Esophagus muscularis mucosa (tissue), 4 donors: ENCODE results near the genes TAS1R3, ATAD3A and CDK11B.

GRCh38 chr1:1318269-1318840 lies 6.1 kb downstream of the INTS11 start:
- PRO-cap, result no peak
- RAMPAGE, long total RNA, 4 experiments, result no peak in any of the 4 experiments

DNA sequence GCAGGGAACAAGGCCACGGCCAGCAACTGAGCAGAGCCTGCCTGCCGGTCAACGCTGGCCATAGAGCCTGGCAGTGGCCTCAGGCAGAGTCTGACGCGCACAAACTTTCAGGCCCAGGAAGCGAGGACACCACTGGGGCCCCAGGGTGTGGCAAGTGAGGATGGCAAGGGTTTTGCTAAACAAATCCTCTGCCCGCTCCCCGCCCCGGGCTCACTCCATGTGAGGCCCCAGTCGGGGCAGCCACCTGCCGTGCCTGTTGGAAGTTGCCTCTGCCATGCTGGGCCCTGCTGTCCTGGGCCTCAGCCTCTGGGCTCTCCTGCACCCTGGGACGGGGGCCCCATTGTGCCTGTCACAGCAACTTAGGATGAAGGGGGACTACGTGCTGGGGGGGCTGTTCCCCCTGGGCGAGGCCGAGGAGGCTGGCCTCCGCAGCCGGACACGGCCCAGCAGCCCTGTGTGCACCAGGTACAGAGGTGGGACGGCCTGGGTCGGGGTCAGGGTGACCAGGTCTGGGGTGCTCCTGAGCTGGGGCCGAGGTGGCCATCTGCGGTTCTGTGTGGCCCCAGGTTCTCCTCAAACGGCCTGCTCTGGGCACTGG lies at the start of gene TAS1R3:
TAS1R3 (plus strand) TSS at position 209 of the 598 bp plus-strand sequence.
- PRO-cap, result no peak
- RAMPAGE, long total RNA, 4 experiments, result no peak in any of the 4 experiments

DNA sequence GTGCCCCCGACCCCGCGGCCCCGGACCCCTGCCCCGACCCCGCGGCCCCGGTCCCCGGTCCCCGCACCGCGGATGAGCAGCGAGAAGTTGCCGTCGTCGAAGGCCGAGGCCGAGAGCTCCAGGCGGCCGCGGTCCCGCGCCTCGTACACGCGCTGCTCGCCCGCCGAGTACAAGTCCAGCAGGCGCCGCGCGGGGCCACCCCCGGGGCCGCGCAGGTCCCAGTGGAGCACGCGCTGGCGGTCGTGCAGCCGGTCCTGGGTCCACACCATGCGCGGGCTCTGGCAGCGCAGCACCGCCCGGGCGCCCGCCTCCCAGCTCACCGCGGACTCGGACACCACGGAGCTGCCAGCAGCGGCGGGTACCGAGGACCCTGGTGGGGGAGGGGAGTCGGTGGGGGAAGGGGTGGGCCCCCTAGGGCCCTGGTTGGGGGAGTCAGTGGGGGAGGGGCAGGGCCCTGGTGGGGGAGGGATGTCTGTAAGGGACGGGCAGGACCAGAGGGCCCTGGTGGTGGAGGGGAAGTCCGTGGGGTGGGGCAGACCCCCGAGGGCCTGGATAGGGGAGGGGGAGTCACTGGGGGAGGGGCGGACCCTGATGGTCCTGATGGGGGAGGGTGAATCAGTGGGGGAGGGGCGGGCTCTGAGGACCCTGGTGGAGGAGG lies 2.8 kb downstream of the MXRA8 start:
- PRO-cap, result unidirectional peak, plus-strand start at position 224 of the sequence
- RAMPAGE, long total RNA, 4 experiments, result no peak in any of the 4 experiments

DNA sequence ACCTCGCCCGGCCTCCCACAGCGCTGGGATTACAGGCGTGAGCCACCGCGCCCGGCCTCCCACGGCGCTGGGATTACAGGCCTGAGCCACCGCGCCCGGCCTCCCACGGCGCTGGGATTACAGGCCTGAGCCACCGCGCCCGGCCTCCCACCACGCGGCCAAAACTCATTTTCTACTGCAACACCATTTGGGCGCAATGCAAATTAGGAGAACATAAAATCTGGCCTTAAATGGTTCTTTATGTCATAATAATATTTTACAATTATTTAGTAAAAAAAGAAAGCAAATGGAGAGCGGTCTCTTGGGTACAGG lies 10.4 kb upstream of the AURKAIP1 start:
- PRO-cap, result no peak
- RAMPAGE, long total RNA, 4 experiments, result no peak in any of the 4 experiments

DNA sequence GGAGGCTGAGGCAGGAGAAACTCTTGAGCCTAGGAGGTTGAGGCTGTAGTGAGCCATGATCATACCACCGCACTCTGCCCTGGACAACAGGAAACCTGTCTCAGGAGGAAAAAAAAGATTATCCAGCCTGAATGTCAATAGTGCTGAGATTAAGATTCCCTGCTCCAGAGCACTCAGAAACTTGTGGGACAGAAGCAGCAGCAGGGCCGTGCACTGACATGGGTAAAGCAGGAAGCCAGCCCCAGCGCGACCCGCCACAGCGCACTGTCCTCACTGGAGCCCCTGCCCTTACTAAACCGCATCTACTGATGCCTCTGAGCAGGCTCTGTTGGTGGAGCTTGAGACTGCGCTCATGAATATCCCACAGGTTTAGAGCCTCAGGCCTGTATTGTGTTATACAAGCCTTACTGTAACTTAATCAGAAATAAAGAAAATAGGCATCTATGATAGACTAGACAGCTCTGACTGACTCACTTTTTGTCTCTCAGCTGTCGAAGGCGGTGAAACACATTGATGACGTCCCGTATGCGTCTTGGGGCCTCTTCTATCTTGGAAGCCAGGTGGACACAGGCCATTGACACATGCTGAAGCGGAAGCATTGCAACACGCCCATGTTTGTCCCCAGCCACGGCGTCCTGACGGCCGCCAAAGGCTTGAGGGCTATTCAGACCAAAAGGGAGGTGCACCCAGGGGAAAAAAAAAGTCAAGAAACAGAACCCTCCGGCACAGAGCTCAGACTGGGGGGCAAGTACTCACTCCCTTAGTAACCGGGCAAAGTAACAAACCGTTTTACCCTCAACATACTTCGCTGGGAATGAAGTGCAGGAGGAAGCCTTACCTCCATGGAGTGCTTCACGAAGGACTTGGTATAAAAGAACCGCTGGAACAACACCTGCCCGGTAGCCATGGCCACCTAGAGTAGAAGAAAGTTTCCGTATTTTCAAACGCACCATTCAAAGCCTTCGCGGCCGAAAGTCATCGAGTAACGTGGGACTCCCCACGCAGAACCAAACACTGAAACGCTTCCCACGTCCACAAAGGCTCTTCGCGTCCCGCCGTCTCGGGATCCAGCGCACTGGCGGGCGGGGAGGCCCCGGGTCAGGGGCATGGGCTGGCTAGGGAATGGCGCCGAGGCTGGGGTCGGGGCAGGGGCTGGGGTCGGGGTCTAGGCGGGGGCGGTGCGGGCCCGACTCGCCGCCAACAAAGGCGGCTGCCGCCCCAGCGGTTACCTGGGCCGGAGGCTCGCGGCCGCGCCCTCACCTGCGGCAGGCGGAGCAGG lies 937 bp downstream of the CCNL2 start:
- PRO-cap, result no peak
- RAMPAGE, long total RNA, 4 experiments, result no peak in any of the 4 experiments

DNA sequence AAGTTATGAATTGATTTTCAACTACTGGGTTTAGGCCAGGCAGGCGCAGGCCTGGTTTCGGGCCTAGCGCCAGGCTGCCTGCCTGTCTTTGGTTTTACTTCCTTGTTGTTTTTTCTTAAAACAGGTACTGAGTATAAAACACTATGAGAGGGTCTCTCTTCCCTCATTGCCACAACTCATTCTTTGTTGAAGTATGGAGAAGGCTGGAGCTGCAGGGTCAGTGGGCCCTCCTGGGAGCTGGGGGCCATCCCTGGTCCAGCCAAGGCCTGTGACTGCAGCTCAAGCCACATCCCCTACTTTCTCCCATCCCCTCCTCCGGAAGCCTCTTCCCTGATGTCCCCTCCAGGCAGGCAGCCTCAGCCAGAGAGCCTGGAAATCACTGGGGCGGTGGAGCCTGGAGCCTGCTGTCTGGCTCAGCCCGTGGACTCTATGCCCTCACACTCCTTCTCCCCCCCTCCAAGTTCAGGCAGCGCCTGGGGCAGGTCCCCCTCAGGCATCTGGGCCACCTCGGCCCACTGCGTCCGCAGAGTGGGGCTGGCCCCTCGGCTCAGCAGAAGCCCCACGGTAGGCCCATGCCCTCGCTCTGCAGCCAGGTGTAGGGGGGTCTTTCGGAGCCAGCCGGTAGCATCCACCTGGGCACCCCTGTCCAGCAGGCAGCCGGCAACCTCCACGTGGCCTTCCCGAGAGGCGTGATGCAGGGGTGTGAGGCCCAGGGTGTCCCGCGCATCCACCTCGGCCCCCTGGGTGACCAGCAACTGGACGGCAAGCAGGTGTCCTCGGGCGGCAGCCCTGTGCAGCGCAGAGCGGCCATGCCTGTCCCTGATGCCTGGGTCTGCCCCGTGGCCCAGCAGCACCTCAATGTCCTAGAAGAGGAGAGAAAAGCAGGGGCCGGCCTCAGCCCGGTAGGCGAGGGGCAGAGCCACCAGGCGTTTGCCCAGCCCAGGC lies 2.1 kb downstream of the ANKRD65 start:
- PRO-cap, result no peak
- RAMPAGE, long total RNA, 4 experiments, result no peak in any of the 4 experiments

DNA sequence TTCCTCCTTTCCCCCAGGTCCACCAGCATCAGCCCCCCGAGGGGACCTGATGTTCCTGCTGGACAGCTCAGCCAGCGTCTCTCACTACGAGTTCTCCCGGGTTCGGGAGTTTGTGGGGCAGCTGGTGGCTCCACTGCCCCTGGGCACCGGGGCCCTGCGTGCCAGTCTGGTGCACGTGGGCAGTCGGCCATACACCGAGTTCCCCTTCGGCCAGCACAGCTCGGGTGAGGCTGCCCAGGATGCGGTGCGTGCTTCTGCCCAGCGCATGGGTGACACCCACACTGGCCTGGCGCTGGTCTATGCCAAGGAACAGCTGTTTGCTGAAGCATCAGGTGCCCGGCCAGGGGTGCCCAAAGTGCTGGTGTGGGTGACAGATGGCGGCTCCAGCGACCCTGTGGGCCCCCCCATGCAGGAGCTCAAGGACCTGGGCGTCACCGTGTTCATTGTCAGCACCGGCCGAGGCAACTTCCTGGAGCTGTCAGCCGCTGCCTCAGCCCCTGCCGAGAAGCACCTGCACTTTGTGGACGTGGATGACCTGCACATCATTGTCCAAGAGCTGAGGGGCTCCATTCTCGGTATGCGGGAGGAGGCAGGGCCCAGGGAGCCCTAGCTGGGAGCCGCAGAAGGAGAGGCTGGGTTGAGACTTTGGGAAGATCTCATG lies 1.6 kb downstream of the VWA1 start:
- PRO-cap, result no peak
- RAMPAGE, long total RNA, 4 experiments, result no peak in any of the 4 experiments

DNA sequence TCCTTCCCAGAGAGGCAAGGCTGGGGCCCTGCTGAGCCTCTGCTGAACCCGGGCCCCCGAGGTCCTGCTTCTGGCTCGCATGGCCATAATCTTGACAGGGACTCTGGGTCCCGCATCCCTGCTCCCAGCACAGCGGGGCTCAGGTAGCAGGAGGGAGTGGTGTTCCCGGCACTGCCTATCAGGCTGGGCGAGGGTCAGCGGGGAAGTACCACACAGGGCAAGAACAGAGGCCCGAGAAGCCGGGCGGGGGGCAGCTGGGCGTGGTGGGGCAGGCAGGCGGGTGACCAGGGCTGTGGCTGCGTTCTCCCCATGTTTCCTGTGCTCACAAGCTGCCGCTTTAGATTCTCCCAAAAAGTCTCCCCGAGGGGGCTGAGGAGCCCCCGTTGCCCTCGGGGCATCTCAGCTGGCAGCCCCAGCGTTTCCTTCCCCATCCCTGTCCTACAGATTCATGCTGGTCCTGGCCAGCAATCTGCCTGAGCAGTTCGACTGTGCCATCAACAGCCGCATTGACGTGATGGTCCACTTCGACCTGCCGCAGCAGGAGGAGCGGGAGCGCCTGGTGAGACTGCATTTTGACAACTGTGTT lies 18.3 kb downstream of the ATAD3B start:
- PRO-cap, result no peak
- RAMPAGE, long total RNA, 4 experiments, result no peak in any of the 4 experiments

DNA sequence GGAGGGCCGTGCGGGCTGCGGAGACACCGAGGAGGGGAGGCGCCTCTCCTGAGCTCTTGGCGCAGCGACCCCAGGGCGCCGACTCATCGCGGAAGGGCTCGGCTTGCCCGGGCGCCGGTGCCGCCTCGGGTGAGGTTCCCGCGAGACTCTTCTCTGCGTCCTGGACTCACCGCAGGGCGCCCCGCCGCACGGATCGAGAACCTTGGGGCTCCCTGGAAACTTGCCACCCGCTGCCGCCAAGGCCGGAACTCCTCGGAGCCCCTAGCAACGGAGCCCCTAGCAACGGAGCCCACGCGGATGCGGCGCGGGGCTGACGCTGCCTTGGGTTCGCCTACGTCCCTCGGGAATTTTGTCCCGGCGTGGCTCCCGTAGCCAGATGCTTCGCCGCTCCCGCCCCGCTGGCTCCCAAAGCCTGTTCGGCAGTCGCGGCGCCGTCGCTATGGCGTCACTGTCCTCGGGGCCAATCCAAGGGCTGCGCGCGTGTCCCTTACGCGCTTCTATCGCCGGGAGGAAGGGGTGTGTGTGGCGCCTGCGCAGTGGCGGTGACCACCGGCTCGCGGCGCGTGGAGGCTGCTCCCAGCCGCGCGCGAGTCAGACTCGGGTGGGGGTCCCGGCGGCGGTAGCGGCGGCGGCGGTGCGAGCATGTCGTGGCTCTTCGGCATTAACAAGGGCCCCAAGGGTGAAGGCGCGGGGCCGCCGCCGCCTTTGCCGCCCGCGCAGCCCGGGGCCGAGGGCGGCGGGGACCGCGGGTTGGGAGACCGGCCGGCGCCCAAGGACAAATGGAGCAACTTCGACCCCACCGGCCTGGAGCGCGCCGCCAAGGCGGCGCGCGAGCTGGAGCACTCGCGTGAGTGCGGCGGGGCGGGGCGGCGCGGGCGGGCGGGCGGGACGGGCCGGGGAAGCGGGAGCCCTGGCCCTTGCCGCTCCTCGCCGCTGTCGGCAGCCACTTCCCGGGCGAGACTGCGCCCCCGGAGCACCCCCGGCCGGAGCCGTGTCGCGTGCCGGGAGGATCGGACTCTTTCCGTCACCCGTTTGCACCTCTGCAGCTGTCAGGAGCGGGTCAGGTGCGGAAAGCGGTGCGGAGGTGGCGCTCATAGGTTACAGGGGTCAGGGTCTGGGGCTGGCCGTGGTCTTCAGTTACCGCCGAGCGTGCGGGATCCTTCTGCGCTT lies at the start of gene ATAD3A:
ATAD3A (plus strand) TSS at position 536 of the 1,170 bp plus-strand sequence.
- PRO-cap, result bidirectional peak, plus-strand start at position 164 of the sequence, minus-strand start at position 85 of the sequence; bidirectional peak, plus-strand start at position 536 of the sequence, minus-strand start at position 333 of the sequence
- RAMPAGE, long total RNA, 4 experiments, result no peak in any of the 4 experiments

DNA sequence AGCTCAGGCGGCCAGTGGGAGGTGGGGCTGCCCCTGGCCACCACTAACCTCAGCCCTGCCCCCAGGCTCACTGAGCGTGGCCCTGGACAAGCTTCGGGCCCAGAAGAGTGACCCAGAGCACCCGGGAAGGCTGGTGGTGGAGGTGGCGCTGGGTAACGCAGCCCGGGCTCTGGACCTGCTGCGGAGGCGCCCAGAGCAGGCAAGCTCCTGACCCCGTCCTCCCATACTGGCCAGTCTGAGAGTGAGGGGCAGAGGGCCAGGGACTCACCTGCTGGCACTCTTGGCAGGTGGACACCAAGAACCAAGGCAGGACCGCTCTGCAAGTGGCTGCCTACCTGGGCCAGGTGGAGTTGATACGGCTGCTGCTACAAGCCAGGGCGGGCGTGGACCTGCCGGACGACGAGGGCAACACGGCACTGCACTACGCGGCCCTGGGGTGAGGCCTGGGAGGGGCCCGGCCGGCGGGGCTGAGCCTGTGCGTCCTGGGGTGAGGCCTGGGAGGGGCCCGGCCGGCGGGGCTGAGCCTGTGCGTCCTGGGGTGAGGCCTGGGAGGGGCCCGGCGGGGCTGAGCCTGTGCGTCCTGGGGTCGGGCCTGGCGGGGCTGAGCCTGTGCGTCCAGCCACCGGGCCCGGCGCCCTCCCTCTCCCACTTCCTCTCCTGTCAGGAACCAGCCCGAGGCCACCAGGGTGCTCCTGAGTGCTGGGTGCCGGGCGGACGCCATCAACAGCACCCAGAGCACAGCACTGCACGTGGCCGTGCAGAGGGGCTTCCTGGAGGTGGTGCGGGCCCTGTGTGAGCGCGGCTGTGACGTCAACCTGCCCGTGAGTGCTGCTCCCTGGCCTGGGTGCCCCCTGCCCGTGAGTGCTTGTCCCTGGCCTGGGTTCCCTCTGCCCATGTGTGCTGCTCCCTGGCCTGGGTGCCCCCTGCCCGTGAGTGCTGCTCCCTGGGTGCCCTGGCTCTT lies 4.7 kb upstream of the MMP23B start:
- PRO-cap, result no peak
- RAMPAGE, long total RNA, 4 experiments, result no peak in any of the 4 experiments

- PRO-cap, result bidirectional peak, plus-strand start at chr1:1659051, minus-strand start at chr1:1658964; bidirectional peak, plus-strand start at chr1:1659151, minus-strand start at chr1:1659200
- RAMPAGE, long total RNA, 4 experiments, result start-site peak on the plus strand in 2 of 4 experiments, at chr1:1659027-1659096 at its widest, 6 to 8 reads per replicate; start-site peak on the minus strand in 4 of 4 experiments, at chr1:1658943-1659271 at its widest, 60 to 778 reads per replicate
These were observed at the start of gene CDK11B for GRCh38 chr1:1658770-1659748. TSS of gene CDK11B (minus strand) at chr1:1659004.

DNA sequence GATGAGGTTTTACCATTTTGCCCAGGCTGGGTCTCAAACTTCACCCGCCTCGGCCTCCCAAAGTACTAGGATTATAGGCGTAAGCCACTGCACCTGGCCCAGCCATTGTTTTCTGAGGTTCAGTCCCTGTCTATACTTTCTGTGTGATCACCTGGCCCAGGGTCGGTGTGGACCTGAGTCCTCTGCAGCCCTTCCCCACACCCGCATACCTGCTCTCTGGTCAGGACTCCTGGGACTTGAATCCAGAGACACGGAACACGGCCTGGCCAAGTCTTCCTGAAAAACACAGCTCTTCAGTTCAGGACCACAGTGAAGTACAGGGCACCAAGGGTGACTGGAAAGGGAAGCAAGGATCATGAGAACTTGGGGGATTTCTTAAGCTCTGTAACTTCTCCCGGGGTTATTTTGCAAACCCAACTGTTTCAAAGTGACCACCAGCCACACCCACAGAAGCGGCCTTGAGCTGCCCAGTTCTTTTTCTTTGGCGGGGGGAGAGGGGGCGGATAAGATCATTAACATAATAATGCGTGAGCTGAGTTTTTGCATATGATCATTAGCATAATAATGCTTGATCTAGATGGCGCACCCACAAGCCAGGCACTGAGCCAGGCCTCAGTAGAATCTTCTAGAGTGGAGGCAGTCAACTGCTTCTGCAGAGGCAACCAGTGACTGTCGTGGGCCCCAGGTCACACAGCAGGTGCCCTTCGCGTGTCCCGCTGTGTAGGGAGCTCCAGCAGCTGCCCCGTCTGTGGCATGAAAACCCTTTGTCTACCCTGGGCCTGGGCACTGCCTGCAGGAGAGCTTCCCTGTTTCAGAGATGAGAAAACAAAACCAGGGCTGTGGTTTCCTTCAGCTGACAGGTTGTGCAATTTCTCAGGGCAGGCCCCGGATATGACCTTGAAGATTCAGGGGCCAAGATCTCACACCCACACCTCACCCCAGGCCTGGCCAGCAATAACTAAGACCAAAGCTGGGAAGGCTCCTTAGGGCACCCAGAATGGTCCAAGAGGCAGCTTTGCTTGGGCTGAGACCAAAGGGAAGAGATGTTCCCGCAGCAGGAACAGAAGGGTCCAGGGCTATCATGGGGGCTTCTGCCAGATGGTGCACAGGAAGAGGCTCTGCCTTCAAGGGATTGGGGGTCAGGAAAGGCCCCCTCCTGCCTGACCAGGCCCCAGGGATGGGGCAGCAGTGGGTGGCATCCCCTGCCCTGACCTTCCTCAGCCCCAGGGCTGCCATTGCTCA lies 1.8 kb upstream of the NADK start:
- PRO-cap, result unidirectional peak, minus-strand start at position 287 of the sequence; unidirectional peak, minus-strand start at position 819 of the sequence
- RAMPAGE, long total RNA, 4 experiments, result start-site peak on the minus strand in 3 of 4 experiments, centred at positions 316 to 537 of the sequence, 27 to 85 reads per replicate

DNA sequence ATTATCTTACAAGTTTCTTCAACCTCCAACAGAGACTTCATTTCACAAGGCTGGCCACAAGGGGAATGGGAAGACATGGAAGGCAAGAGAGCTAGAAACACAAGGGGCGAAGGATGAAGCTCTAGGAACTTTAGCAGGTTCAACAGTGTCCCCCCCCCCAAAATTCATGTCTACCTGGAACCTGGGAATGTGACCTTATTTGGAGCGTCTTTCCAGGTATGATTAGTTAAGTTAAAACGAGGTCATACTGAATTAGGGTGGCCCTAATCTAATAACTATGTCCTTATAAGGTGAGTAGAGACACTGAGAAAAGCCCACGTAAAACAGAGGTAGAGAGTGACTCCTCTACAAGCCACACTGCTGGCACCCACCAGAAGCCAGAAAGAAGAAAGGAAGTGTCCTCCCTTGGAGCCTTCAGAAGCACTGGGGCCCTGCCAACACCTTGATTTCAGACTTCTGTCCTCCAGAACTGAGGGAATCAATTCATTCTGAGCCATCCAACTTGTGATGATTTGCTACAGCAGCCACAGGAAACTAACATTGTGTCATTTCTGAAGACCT lies 15.1 kb downstream of the GNB1 start:
- PRO-cap, result no peak
- RAMPAGE, long total RNA, 4 experiments, result no peak in any of the 4 experiments

- PRO-cap, result no peak
- RAMPAGE, long total RNA, 4 experiments, result no peak in any of the 4 experiments
These were observed 4.8 kb upstream of the GNB1 start for GRCh38 chr1:1895350-1896368.

DNA sequence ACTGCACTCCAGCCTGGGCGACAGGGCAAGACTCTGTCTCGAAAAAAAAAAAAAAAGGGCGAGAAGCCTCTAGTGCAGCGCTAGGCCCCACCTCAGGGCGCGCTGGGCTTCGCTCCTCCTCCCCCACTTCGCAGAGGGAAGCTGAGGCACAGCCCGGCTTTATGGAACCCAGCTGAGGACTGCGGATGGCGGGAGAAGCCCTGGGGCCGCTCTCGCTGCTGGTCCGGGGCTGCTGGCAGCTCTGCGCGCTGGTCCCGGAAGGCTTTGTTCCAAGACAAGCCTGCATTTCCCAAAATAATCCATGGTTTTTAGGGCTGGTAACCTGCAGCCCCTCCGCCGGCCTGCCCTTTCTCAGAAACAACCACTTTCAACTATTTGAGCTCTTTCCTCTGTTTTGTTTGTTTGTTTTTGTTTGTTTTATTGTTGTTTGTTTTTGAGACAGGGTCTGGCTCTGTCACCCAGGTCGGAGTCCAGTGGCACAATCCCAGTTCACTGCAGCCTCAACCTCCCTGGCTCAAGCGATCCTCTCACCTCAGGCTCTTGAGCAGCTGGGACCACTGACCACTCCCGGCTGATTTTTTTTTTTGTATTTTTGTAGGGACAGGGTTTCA lies 5.3 kb upstream of the CALML6 start:
- PRO-cap, result no peak
- RAMPAGE, long total RNA, 4 experiments, result no peak in any of the 4 experiments

GRCh38 chr1:2048396-2048647 lies 1.9 kb upstream of the PRKCZ start:
- PRO-cap, result no peak
- RAMPAGE, long total RNA, 4 experiments, result no peak in any of the 4 experiments

GRCh38 chr1:2074322-2075544 lies 24.5 kb downstream of the PRKCZ start:
- PRO-cap, result no peak
- RAMPAGE, long total RNA, 4 experiments, result no peak in any of the 4 experiments

DNA sequence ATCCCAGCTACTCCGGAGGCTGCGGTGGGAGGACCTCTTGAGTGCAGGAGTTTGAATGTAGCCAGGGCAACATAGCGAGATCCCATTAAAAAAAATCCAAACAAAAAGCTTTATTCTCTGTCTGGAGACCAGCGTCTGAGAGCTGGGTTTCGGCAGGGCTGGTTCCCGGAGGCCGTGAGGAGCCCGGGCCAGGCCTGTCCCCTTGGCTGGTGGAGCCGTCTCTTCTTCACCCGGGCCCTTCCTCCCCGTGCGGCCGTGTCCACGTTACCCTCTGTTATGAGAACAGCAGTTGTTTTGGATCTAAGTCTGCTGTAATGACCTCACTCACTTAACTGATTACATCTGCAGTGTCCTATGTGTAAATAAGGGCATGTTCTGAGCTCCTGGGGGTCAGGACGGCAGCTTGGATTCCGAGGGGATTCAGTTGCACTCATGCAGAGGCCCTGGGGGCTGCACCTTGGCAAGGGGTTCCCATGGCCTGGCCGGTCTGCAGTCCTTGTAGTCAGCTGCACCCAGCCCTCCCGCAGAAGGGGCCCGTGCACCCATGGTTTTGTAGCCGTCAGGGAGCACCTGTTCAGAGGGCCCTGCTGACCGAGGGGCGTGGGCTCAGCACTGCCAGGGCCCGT lies 39.7 kb downstream of the PRKCZ start:
- PRO-cap, result unidirectional peak, minus-strand start at position 227 of the sequence; unidirectional peak, minus-strand start at position 278 of the sequence
- RAMPAGE, long total RNA, 4 experiments, result no peak in any of the 4 experiments

- PRO-cap, result no peak
- RAMPAGE, long total RNA, 4 experiments, result no peak in any of the 4 experiments
These were observed 69.7 kb downstream of the FAAP20 start for GRCh38 chr1:2124737-2125384.

DNA sequence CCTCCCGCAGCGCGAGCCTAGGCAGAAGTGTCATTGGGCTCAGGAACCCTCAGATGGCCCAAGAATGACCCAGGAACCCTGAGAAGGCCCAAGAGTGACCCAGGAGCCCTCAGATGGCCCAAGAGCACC lies 14.7 kb upstream of the SKI start:
- PRO-cap, result unidirectional peak, minus-strand start at position 29 of the sequence
- RAMPAGE, long total RNA, 4 experiments, result no peak in any of the 4 experiments